SK-N-DZ (cell line): Measurements from ENCODE around the gene CUL2.

DNA sequence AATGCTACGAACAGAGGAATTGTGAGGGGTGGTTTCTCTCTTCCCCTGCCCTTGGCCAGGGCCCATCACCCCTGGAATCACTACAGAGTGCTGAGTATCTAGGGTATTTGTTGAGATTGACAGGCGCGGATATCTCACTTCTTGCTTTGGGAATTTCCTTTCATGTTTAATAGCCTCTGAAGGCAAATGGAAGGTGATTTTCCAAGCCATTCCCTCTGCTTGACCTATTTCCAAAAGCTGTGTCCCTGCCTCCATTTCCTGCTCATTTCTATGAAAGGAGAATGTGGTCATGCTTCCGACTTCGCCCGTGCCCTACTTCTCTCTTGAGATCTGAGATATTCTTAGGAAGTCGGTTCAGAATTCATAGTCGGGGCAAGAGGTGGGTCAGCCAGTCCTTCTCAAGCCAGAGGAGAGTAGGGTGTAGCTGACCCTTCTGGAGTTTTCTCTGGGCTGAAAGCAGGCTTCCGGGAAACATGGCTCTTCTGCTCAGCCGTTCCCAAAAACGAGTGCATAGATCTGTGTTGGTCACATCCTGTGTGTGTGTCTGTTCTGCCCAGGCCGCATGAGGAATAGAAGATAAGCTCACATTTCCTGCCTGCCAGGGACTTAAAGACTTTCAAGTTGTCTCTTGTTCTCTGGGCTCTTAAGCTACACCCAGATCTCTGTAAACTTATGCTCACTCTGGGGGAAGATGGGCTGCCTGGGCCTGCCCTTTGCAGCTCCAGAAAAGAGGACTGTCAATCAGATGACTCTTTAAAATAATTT lies 168.0 kb upstream of the ITGB1 start:
RAMPAGE:
- cytosol, long total RNA = no peak
- nucleus, long total RNA = no peak

DNA sequence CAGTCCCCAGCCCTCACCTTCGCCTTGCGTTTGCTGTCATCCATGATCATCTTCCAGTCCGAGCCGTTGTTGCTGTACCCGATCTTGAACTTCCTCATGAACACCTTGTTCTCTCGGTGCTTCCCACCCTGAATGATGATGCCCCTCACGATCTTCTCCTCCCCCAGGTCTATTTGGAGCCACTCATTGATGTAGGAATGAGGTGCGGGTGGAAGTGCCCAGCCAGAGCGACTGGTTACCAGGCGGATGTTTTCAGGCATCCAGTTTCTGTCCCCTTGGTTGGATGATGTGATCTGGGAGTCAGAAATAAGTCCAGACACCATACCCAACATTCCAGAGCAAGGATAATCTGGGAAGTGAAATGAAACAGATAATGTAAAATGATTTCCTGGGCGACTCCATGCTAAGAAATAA lies 121.1 kb downstream of the NRP1 start:
RAMPAGE:
- cytosol, long total RNA = no peak
- nucleus, long total RNA = no peak

DNA sequence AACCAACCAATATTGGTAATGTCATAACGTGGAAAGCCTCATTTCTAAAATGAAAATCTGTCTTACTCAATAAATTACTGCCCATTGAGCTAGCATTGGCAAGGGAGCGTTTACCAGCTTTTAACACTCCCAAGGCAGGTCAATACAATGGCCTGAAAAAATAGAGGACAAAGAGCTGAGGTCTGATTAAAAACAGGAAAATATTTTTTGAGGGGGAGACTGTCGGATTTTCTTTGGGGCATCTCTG lies 101.0 kb downstream of the NRP1 start:
RAMPAGE:
- cytosol, long total RNA = no peak
- nucleus, long total RNA = no peak

DNA sequence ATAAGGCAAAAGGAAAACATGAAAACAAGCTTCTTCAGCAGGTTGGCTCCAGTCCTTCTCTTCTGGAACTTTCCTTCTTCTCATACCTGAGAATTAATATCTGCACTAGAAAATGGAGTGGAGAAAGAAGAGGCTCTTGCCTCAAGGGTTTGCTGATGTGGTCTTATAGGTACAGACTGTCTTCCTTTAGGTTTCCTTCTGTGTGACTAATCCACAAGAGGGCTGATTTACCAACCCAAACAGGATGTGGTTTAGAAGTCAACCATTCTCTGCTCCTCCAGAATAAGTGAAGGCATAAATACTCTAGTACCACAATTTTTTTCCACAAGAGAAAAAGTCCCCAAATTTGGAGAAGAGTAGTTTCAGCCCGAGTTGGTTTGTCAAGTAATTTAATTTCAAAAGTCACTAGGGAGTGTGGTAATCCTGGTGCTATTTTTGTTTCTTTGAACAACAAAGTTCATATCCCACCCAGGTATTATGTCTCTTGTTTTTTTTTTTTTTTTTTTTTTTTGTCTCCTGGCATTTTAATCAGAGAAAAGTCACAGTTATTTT lies 85.8 kb downstream of the NRP1 start:
RAMPAGE:
- cytosol, long total RNA = no peak
- nucleus, long total RNA = no peak

GRCh38 chr10:33273164-33273680 lies 61.2 kb downstream of the NRP1 start:
RAMPAGE:
- cytosol, long total RNA = no peak
- nucleus, long total RNA = no peak

RAMPAGE:
- cytosol, long total RNA = no peak
- nucleus, long total RNA = no peak
These were observed 3.1 kb upstream of the NRP1 start for GRCh38 chr10:33337633-33337984.

DNA sequence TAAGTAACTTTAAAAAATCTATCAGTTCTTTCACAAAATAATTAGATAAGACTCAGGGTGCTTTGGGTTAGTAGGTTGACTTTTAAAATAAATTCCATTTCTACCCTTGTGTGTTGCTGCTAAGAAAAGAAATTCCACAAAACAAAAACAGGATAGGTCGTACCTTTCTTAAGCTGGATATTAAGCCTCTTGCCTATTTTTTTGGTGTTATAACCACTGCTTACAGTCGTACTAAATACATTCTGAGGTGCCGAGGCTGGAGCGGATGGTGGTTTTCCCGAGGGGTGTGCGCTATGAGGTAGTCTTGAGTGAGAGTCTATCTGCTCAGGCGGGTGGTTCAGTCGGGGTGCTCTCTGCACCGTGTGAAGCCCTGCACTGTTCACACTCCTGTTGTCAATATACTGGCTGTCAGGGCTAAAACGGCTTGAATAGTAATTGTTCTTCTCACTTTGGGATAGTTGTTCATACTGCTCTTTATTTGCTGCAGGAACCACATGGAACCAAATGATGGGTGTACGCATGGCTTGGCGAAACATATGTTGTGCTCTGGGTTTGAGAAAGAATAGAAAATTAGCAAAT lies 432.6 kb downstream of the PARD3 start:
RAMPAGE:
- cytosol, long total RNA = no peak
- nucleus, long total RNA = no peak

GRCh38 chr10:34511152-34511531 lies 304.0 kb downstream of the PARD3 start:
RAMPAGE:
- cytosol, long total RNA = no peak
- nucleus, long total RNA = no peak

RAMPAGE:
- cytosol, long total RNA = no peak
- nucleus, long total RNA = no peak
These were observed 155.4 kb downstream of the PARD3 start for GRCh38 chr10:34659601-34660245.

RAMPAGE:
- cytosol, long total RNA = no peak
- nucleus, long total RNA = no peak
These were observed 91.3 kb downstream of the PARD3 start for GRCh38 chr10:34723685-34724253.

GRCh38 chr10:35090111-35091015 lies at the start of gene CUL2:
Gene CUL2, minus strand, starts transcription at chr10:35090341.
RAMPAGE:
- cytosol, long total RNA = start-site peak on the minus strand at chr10:35090316-35090356, 61 and 87 reads in 2 replicates; start-site peak on the minus strand at chr10:35090481-35090616, 175 and 171 reads in 2 replicates
- nucleus, long total RNA = start-site peak on the minus strand at chr10:35090331-35090375, 127 and 25 reads in 2 replicates; start-site peak on the minus strand at chr10:35090577-35090639, 119 and 71 reads in 2 replicates

RAMPAGE:
- cytosol, long total RNA = no peak
- nucleus, long total RNA = no peak
These were observed 845 bp downstream of the CREM start for GRCh38 chr10:35127363-35128018.

GRCh38 chr10:35136081-35136700 lies 9.5 kb downstream of the CREM start:
RAMPAGE:
- cytosol, long total RNA = no peak
- nucleus, long total RNA = no peak

RAMPAGE:
- cytosol, long total RNA = no peak
- nucleus, long total RNA = no peak
These were observed 111.5 kb downstream of the CCNY start for GRCh38 chr10:35447396-35448645.

DNA sequence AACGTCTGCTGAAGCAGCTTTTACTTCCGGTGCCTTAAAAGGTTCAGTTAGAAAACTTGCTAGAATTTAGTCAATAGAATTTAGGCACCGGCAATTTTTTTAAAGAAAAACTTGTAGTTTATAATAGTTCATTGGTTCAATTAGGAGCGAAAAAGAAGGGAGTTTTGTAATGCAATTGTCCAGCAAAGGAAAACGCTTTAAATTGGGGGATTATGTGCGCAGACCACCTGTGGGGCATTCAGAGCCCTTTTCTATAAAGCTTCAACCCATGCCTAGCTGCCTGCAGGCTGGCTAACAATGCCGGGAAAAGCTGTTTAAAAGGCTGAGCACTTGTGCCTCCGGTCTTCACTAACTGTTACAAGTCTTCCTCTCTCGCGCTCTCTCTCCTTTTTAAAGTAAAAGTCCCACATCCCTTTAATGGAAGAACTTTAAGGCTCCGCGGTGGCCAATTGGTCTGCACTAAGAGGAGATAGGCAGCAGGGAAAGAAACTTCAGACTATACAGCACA lies 4.7 kb downstream of the FZD8 start:
RAMPAGE:
- cytosol, long total RNA = no peak
- nucleus, long total RNA = no peak

DNA sequence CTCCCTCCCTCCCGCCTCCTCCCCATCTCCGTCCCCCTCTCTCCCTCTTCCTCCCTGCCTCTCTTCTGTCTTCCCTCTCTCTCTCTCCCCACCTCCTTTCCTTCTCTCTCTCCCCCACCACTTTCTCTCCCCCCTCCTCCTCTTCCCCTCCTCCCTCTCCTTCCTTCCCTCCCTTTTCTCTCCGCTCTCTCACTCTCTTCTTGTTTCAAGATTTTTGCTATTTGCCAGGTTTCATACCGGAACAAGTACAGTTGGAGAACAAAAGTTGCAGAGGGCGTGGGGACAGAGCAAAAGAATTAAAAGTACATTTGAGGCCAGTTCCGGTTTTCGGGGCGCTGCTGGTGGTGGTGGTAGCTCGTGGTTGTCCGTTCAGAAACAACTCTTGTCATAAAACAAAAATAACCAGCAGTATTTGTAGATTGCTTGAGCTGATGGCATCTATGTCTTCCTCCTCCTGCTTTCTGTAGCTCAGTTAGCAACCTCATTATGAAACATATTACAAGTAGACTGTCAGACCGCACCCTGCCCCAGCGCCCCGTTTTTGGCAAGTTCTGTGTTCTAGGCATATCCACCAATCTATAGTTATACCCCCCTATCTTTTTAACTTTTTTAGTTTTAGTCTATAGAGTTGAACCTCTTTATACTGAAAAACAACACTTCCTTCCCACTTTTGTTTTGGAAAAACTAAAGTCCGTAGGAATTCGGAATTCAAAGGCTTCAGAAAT lies 1.7 kb upstream of the FZD8 start:
RAMPAGE:
- cytosol, long total RNA = no peak
- nucleus, long total RNA = no peak

GRCh38 chr10:35764810-35765566 lies 122.9 kb upstream of the FZD8 start:
RAMPAGE:
- cytosol, long total RNA = no peak
- nucleus, long total RNA = no peak

GRCh38 chr10:37244336-37244837 lies 119.0 kb downstream of the ANKRD30A start:
RAMPAGE:
- cytosol, long total RNA = no peak
- nucleus, long total RNA = no peak

GRCh38 chr10:37489030-37489300 lies 363.6 kb downstream of the ANKRD30A start:
RAMPAGE:
- cytosol, long total RNA = no peak
- nucleus, long total RNA = no peak

RAMPAGE:
- cytosol, long total RNA = no peak
- nucleus, long total RNA = no peak
These were observed 296.7 kb downstream of the ZNF248 start for GRCh38 chr10:37560742-37561029.